SUDHL5 (cell line): ENCODE results near the gene H1-10.

DNA sequence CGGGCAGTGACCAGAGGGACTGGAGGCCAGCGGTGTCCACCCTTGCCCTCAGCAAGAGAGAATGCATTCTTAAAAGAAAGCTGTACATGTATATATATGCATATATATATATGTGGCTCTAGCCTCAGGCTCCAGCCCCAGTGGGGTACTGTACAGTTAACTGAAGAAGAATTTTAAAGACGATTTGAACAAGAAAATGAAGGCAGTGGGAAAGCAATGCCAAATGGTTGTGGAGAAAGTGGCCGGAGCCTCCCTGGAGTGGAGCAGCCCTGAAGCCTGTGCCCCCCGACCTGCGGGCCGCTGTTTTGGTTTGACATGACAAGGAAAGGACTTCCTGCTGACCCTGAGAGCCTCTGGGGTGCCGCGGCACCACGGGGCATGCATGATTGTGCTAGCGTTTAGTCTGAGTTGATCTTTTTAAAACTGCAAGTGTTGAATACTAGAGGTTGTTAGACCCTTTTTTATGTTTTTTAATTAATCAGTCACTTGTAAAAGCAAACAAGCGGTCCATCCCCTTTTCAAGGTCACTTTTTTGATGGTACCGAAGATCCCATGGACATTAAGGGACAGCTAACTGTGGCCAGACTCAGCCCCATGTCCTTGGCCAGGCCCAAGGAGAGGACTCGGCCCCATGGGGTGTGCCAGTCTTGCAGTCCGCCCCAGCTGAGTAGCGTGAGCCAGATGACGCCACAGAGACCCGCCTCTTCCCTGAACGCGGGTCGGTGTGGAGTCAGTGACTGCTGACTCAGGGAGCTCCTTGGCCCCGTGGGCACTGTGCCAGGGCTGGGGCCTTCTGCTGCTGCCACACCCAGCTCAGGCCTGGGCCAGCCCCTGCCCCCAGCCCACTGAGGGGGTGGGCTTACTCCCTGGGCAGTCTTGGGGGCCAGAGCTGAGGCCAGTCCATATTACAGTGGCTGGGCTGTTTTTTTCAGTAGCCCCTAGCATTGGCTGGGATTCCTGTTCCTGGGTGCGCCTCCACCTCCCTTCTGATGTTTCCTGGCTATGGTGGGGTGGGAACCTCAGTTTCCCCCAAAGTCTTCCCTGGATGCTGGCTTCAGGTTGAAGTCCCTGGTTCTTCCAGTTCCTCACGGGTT, 52.6 kb downstream of the PLXNA1 start:
- PRO-cap = no peak

- PRO-cap = no peak
Measured at GRCh38 chr3:127674124-127675028, 1.6 kb downstream of the ABTB1 start.

DNA sequence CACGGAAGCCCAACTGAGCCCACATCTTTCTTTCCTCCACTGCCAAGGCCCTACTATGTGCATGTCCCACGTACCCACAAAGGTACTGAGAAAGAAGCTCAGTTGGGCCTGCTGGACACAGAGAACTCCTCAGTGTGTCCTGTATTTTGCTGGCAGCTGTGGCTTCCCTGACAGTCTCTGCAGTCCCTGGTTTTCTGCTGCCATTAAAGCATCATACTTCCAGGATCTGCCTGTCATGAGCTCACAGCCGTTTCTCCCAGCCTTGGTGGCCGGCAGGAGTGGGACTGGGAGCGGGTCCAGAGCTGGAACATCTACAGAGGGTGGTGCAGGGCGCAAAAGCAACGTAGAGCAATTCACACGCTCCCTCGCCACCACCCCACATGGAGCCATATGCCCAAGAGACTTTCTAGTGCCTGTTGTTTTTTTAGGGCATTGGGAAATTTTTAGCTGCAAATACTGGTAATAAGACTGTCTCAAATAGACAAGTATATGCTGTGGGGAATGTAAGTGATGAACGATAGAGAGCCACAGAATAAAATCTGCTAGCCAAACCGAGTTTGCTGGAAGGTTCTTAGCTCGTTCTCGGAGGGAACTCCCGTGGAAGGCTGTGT, 33.6 kb downstream of the ABTB1 start:
- PRO-cap = no peak

- PRO-cap = no peak
Measured at GRCh38 chr3:127735814-127736627, 63.3 kb downstream of the ABTB1 start.

DNA sequence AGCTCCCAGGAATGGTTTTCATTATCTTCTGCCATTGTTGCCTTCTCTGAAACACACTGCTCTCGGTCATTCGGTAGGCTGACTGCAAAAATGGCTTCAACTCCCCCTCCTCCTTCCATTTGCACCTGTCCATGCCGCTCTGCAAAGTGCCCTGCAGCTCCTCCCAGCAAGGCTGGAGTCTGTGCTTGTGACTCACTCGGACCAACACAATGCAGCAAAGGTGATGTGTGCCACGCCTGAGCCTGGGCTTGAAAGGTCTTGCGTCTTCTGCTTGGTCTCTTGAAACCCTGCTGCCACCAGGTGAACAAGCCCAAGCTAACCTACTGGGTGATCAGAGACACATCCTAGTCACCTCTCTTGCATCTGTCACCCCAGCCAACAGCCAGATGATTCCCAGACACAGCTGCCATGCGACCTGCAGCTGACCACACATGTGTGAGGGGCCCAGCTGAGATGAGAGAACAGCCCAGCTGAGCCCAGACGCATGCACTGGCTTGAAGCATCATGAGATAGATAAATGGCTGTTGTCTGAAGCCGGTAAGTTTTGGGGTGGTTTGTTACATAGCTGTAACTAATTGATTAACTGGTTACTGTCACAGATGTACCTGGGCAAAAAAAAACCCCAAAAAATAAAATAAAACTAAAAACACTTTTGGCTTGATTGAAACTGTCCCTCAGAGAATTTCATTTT, 71.0 kb downstream of the MGLL start:
- PRO-cap = no peak

- PRO-cap = no peak
Measured at GRCh38 chr3:128316263-128316556, 150.5 kb downstream of the DNAJB8 start.

DNA sequence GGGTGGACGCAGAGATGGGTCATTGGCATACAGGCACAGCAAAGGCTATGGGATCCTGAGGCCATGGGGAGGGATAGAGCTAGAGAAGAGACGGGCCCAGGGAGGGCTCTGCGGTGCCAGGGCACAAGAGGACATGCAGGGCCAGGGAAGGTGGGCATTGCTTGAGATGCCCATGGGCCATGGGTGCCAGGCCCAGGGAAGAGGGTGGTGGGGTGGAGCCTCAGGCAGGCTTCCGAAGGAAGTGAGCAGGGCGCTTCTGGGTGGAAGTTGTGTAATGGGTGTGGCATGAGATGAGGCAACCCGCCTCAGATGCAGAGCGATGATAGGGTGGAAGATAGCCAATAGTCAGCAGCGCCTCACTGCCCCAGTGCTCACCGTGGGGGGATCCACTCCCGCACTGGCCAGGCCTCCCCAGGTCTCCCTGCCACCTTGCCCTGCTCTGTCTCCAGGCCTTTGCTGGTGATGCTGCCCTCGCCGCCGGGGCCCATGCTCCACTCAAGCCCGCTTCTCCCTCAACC, 51.5 kb downstream of the DNAJB8 start:
- PRO-cap = no peak

DNA sequence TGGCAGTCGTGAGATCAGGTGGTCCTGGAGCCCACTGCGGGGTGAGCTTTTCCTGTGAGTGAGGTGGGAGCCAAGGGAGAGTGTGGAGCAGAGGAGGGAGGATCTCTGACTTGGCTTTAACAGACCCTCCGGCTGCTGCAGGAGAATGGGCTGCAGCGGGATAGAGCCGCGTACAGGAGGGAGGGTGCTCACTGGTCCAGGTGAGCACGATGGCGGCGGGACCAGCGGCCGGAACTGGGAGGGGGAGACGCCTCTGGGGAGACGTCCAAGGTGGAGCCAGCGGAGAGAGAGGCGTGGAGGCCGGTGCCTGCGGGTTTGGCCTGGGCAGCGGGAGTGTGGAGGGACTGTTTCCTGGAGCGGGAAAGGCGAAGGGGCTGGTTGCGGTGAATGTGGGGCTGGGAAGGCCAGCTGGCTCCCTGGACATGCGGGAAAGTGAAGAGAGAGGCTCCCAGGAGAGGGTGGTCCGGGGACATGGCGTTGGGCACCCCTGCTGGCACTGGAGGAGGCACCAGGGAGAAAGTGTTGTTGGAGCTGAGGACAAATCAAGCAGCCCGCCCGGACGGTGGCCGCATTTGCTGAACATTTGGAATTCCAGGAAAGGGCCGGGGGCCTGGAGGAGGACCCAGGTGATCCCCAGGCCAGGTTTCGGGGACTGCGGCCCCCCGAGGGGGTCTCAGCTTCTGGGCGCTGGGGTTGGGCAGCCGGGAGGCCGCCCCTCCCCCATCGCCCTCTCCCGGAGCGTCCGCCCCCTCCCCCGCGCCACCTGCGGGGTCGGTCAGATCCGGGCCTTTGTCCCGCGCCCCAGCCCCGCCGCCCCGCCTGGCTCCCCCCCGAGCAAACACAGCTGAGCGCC, 34.3 kb downstream of the DNAJB8 start:
- PRO-cap = no peak

DNA sequence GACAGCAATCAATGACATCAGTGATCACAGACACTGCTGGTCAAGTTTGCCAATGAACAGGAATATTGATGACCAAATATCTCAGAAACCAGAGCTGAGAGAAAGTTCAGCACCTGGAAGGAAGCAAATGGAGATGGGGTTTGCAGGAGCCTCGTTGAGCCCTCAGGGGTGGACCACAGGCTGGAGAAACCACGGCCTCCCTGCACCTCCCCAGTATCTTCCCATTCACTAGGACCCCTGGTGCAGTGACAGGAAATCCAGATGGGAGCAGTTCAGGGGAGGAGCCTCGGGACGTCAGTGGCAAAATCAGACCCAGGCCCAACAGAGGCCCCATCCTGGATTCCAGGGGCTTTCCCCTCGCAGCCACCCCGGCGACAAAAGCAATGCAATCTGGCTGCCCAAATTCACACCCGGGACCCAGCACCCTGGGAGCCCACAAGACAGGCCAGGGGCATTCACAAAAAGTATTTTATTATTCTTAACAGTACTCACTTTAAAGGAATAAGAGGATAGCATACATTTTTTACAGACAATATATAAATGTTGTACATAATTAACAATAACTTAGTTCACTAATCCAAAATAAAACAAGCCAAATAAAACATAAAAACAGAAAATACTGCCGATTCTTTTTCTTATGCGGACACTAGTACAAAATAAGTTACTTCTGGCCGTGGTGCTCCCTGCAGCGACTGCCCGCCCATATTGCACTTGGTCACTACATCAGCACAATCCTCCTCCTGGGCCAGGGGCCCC, 12.5 kb upstream of the DNAJB8 start:
- PRO-cap = no peak

DNA sequence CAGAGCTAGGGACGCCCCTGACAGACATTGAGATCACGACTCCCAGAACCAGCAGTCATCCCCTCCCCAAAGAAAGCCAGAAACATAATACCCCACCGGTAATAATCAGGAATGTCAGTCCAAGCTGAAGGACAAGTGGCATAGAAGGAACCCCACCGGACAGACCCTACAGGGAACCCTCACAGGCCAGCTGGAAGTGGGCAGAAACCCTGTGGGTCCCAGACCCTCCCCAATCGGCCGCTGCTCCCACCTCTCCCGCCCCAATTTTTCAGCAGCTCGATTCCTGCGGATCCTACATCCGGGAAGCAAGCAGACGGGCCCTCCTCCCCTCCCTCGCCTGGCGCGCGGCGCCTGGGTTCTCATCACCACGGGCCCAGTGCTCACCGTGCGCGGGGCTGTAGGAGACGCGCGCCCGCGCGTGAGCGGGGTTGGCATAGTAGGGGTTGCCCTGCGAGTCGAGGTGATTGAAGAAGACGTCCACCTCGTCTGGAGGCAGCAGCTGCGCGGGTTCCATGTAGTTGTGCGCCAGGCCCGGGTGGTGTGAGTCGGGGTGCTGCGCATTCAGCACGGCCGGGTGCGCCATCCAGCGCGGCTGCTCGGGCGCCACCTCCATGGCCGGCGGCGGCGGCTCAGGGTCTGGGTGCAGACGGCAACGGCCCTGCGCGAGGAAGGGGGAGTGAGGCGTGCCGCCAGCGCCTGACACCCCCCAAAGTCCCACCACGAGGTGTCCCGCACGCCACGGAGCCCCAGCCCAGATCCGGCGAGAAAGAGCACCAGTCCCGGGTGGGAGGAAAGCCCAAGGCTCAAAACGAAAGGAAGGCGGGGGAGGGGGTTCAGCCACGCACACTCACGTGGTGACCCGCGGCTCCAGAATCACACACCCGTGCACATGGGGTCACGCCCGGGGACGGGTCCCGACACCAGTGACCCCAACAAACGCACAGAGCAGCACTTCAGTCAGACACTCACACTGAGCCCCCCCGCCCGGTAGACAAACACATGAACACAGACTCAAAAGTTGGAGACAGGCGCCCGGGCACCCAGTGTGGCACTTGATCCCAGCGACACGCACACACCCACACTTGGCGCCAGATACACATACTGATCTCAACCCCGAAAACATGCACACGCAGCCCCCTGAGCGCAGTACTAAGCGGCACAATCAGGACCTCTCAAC, 6.2 kb downstream of the GATA2 start:
- PRO-cap = no peak

- PRO-cap = no peak
Measured at GRCh38 chr3:128491019-128491333, 2.0 kb downstream of the GATA2 start.

DNA sequence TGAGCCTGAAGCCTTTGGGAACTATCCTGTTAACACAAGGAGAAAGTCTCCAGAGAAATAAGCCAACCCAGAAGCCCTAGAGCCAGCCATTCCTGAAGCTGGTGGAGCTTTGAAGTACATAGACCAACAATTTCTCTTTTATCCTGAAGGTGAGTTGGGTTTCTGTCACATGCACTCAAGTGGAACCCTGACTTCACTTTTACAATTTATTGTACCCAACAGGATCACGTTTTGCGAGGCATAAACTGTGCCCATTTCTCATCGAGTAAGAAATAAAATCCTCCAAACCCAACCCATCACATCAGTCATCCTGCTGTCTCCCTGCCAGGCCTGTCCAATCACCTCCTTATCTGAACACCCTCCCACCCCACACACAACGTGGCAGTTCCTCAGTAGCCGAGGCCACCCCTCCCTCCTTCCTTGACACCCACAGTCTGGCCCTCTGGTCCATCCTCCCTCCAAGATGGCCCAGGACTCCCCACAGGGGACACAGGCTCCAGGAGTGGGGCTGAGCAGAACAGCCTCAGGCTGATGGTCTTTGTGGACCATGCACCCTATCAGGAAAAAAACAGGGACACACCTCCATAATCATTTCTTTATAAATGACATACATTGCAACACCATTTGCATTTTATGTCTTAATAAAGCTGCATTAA, 55.7 kb upstream of the GATA2 start:
- PRO-cap = no peak

DNA sequence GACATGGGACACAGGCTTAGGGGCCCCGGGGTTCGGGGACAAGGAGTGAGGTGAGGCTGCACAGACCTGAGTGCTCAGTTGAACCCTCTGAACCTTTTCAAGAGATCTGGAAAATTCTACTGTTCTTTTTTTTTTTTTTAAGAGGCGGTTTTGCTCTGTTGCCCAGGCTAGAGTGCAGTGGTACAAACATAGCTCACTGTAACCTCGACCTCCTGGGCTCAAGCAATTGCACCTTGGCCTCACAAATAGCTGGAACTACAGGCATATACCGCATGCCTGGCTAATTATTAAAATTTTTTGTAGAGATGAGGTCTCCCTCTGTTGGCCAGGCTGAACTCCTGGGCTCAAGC, 45.4 kb downstream of the RPN1 start:
- PRO-cap = no peak

DNA sequence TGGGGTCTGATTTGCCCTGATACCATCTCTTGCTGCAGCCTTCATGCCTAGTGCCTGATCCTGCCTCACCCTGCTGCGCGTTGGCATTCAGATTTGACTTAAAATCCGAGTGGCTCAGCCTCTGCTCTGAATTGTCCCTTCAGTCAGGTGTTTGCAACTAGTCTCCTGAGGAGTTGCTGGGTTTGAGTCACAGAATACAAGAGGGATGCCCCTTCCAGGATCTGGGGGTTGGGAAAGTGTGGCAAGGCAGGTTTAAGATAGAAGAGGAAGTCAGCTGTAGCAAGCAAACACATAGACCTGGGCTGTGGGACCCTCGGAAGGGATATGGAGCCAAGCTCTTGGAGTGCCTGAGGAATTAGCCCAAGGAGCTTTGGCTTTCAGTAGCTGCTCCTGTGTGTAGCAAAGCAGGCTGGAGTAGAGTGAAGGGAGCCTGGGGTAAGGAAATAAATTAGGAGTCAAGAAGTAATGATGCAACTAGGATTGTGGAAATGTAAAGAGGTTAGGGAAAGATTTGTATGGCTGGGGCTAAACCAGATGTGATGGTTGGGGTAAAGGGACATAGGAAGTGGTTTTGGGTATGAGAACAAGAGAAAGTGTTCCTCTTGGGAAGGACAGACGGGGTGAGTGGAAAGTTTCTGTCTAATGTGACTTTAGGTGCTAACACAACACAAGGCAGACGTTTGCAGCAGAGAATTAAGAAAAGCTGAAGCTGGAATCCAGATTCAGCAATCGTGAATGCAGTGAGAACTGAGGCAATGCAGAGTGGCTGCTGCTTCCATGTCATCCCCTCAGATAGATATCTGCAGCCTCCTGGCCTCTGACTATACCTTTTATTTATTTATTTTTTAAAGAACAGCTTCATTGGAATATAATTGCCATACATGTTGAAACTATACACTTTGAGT, 41.3 kb downstream of the RAB7A start:
- PRO-cap = no peak

- PRO-cap = no peak
Measured at GRCh38 chr3:128880442-128881276, 1.2 kb downstream of the ACAD9 start.

- PRO-cap = no peak
Measured at GRCh38 chr3:129005424-129005911, 4.4 kb downstream of the EFCC1 start.

DNA sequence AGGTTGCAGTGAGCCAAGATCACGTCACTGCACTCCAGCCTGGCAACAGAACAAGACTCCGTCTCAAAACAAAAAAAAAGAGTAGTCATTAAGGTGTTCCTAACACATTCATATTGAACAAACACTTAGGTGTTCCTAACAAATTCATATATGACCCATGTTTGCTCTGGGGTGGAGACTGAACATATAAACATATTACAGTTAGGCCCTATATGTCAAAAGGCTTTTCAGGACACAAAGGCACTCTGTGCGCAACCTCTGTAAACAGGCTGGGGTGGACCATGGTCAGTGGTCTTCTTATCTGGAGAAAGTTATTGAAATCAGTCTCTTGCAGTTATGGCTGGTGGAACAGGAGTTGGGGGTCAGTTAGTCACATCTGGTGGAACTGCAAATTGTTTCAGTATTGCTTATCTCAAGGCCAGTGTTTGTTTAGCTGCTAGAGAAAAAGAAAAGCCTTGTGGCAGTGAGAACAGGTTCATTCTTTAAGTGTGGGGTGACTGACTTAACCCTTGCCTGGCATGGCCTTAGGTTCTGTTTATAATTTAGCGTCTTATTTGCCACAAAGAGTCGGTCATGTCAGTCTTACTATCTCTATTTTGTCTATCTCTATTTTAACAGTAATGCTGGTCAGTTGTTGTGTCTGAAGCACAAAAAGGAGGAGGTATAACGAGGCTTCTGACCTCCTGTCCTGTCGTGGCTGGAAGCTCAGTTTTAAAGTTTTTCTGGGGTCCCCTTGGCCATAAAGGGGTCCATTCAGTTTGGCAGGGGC, 5.9 kb upstream of the GP9 start:
- PRO-cap = no peak

DNA sequence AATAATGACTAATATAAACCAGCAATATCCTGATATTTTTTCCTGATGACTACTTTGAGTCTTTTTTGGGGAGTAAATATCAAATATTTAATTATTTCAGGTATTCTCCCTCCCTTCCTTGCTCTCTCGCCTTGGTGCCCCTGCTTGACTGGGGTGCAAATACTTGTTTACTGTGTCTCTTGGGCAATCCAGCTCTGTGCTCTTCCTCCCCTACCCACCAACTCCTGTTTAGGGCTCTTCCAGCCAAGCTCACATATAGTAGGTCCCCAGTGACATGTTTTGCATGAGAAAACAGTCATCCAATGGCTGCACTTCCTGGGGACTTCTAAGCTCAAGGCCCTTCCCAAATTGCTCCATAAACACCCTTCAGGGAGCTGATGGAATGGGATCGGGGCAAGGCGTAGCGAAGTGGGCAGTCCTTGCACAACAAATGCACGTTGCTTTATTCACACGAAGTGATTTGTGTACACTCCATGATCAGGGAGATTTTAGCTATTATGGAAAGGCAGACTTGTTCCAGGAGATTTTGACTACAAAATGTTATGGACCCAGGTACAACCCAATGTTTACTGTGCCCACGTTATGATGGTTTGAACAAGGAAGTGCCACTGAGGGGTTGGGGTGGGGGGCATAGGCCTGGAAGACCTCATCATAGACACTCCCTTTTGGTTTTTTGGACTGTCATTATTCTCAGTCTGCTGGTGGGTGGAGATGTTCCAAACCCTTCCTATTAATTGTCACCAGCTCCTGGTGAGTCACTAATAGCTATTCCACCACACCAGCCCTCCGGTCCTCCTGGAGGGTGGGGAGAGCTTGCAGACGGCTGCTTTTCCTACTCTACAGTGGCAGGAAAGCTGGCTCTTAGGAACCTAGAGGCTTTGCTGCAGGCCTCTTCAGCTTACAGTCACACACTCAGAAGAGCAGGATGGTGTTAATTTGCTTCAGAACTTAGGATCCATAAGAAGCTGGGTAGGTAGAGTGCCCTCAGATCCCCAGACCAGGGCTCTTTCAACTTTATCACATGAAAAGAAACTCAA, 9.2 kb upstream of the COPG1 start:
- PRO-cap = no peak

DNA sequence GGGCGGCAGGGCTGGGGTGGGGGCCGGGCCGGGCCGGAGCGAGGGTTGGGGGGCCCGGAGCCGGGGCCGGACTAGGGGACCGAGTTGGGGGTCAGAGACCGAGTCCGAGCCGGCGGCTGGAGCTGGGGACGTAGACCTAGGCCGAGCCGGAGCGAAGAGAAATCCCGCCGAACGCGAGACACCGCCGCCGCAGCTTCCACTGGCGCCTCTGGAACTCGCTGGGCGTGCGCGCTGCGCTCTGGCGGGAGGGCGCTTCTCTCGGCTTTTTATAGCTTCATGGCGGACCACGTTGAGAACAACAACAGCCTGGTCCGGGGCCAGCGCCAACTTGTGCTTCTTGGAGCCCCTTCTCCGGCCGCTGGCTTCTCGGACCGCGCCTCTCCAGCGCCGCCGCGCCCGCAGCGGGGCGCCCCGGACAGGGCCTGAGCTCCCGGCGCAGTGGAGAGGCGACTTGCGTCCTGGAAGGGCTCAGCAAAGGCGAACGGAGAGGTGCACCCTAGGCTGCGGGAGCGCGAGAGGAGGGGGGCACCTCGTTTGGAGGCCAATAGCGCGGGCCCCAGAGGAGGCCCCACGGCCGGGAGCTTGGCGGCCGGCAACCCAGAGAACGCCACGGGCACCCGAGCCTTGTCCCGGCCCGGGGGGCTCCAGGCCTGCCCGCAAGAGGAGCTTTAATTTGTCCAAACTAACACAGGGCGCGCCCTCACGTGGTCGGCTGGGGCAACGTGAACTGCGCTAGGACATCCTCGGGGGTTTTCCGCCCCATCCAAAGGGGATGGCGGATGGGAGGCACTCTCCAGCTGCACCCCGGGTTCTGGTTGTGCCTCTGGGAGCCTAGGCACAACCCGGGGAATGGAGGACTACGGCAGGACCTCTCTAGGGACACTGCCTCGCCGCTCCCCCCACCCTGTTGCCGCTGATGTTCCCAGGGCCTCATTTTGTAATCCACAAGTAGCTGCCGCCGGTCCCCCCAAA, at the start of gene H1-10:
TSS of gene H1-10 (minus strand) at position 240 of the 972 bp plus-strand sequence.
- PRO-cap = bidirectional peak, plus-strand start at position 449 of the sequence, minus-strand start at position 240 of the sequence

DNA sequence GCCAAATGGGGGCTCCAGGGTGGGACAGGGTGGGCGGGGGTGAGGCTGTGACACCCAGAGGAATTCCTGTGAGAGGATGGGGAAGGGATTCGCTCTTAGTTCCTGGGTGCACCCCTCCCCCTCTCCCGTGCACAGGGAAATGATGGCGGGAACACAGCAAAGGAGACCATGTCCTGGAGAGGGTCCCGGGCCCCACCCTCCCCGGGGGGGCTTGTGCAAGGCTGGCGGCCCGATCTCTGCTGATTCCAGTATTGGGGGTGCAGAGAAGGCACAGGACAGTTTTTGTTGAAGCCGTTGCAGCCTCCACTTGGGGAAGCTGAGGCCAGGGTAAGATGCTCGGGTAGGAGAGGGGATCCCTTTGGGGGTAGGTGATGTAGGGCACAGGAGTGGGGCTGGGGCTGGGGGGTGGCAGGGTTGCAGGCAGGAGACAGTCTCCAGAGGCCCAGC, 956 bp upstream of the H1-10 start:
- PRO-cap = no peak